Myometrial cell (primary cell): ENCODE results near the gene SCUBE2.

- RAMPAGE, long total RNA: no peak
Measured at GRCh38 chr11:6500716-6501301, 3.7 kb downstream of the DNHD1 start.

- RAMPAGE, long total RNA: no peak
Measured at GRCh38 chr11:6567041-6567540, 36.3 kb downstream of the RRP8 start.

DNA sequence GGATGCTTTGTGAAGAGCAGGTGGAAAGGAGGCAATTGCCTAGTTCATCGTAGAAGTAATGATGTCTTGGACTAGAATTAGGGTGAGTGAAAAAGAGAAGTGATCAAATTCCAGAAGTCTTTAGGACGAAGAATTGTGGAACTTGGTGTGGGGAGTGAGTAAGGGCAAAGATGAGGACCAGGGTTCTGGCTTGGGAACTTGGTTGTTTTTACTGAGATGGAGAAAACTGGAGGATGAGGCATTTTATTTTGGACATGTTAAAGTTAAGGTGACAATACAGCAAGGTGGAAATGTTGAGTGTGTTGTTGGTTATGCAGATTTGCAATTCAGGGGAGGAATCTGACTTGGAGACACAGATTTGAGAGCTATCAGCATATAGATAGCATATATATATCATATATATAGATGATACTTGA lies 1.3 kb downstream of the ILK start:
- RAMPAGE, long total RNA: no peak

DNA sequence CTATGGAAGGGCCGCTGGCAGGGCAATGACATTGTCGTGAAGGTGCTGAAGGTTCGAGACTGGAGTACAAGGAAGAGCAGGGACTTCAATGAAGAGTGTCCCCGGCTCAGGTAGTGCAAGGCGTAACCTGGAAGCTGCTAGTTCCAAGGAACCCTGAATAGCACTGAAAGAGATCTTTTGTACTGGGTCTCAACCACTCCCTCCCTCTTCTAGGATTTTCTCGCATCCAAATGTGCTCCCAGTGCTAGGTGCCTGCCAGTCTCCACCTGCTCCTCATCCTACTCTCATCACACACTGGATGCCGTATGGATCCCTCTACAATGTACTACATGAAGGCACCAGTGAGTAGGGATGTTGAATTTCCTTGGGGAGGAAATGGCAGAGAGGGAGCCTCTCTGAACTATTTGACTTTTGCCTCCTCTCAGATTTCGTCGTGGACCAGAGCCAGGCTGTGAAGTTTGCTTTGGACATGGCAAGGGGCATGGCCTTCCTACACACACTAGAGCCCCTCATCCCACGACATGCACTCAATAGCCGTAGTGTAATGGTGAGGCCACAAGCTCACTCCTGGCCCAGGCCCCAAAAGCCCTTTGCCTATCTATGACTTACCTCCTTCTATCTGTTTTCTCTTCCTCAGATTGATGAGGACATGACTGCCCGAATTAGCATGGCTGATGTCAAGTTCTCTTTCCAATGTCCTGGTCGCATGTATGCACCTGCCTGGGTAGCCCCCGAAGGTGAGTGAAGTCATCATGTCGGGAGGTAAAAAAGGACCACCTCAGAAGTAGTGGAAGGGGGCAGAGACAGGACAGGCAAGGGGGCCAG lies 2.5 kb downstream of the TAF10 start:
- RAMPAGE, long total RNA: no peak

DNA sequence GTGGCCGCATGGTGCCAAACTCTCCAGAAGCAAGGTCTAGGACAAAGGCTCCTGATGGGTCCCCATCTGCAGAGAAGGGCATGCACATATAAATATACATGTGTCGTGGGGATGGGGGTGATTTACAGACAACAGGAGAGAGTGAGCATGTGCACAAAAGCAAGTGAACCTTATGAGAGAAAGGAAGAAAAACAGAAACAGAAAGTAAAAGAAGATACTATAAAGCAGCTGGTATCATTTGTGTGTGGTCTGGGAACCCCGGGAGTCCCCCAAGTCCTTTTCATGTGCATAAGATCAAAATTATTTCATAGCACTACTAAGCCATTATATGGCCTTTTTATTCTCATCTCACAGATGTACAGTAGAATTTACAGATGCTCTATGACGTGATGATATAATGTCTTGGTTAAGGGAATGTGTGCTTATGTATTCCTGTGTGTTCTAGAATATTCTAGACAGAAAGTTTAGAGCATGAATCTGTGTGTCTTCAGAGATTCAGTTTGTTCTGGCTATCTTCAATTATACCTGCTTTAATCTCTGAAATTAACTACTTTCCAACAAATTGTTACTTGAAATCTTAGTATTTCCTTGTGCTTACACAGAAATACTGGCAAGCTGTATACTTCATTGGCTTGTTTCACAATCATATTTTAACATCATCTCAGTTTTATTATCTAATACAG lies 8.5 kb upstream of the TPP1 start:
- RAMPAGE, long total RNA: no peak

GRCh38 chr11:6646588-6647890 lies 8.6 kb downstream of the DCHS1 start:
- RAMPAGE, long total RNA: no peak

GRCh38 chr11:6690743-6691227 lies 7.6 kb upstream of the MRPL17 start:
- RAMPAGE, long total RNA: no peak

DNA sequence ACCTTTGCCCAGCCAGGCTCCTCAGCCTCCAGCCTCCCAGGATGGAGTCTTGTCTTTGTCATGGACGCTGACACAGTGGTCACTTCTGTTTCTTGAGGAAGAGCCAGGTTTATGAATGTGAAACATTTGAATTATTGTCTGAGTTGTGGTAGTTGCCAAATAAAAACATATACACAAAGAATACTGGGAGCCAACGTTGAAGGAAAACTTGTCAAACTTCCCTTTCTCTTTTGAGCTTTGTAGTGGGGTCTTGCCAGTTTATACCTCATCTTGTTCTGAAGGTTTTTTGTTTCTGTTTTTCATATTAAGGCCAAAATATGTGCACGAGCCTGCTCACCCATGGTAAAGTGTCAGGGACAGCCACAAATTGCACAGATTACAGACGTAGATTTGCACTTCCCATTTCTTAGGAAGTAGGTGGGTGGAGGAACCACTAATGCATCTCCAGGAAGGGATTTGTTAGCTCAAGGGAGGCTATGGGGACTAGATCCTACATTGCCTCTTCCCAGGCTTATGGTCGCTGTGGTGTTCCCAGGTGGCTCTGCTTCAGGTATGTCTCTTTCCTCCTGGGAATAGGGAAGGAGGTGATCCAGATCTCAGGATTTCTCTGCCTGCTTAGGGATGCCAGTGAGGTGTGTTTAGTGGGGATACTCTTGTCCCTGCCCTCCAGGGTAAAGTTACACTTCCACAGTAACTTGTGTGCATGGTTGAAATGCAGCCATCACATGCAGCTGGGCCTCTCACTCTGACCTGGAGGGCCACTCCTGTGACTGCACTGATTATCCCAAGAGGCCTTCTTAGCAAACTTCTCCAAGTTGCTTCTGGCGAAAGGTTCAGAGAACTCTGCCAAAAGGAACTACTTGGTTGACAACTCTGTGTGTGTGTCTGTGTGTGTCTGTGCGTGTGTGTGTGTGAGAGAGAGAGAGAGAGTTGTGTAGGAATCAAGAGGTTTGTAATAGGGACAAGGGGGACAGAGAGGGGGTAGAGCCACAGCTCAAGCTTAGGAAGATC lies 9.7 kb downstream of the PPFIBP2 start:
- RAMPAGE, long total RNA: no peak

GRCh38 chr11:7525424-7525848 lies 11.6 kb downstream of the PPFIBP2 start:
- RAMPAGE, long total RNA: no peak

- RAMPAGE, long total RNA: no peak
Measured at GRCh38 chr11:7604749-7605146, 68.6 kb downstream of the CYB5R2 start.

- RAMPAGE, long total RNA: no peak
Measured at GRCh38 chr11:8092657-8093082, 11.7 kb downstream of the TUB start.

GRCh38 chr11:8234523-8234866 lies 29.2 kb downstream of the LMO1 start:
- RAMPAGE, long total RNA: no peak

GRCh38 chr11:8651906-8652675 lies 30.4 kb downstream of the TRIM66 start:
- RAMPAGE, long total RNA: no peak

- RAMPAGE, long total RNA: no peak
Measured at GRCh38 chr11:8658170-8659073, 24.0 kb downstream of the TRIM66 start.

GRCh38 chr11:8688621-8689642 lies 6.3 kb downstream of the RPL27A start:
- RAMPAGE, long total RNA: no peak

DNA sequence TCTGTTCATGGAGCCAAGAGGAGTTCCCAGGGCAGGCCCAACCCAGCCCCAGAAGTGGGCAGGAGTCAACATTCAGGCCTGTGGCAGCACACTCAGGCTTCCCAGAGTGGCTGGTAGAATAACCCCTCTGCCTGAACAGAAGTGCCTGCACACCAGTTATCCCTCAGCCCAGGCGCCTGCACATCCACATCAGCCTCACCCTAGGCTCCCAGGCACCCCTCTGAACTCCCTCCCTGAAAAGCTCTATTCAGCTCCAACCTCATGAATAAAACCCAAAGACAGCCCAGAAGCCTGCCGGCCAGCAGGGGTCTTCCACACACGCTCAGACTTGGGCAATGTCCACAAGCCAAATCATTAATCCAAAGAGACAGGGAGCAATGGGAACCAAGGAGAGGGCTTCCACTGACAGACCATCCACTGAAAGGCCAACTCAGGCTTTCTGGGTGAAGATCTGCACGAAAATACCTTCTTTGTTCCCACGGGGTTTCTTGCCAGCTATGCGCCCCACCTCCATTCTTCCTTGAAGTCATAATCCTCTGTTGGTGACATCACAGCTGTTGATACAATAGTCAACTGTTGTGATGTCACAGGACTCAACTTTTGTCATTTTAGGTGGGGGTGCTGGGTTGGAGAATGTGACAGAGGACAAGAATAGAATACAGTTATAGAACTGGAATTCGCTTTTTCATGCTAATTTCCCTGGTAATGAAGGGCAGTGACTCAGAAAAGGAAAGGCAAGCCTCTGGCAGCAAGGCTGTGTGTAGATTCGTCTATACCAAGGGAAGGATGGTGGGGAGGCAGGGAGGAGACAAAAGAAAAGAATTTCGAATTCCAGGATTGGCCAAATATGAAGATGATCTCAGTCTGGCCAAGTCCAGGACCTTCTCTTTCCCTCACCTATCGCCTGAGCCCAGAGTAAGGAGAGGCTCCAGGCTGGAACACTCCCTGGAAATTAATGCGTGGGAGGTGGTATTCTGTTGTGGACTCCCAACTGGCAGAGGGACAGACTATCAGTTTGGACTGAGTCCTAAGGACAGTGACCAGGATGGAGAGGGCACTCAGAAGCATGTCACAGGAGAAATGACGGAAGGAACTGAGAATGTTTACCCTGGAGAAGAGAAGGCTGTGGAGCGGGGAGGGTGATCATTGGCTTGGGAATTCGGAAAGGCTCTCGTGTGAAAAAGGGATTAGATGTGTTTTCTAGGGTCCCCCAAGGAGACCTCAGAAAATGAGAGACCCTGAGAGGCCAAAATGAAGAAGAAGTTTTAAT lies 43.9 kb downstream of the DENND2B start:
- RAMPAGE, long total RNA: no peak

DNA sequence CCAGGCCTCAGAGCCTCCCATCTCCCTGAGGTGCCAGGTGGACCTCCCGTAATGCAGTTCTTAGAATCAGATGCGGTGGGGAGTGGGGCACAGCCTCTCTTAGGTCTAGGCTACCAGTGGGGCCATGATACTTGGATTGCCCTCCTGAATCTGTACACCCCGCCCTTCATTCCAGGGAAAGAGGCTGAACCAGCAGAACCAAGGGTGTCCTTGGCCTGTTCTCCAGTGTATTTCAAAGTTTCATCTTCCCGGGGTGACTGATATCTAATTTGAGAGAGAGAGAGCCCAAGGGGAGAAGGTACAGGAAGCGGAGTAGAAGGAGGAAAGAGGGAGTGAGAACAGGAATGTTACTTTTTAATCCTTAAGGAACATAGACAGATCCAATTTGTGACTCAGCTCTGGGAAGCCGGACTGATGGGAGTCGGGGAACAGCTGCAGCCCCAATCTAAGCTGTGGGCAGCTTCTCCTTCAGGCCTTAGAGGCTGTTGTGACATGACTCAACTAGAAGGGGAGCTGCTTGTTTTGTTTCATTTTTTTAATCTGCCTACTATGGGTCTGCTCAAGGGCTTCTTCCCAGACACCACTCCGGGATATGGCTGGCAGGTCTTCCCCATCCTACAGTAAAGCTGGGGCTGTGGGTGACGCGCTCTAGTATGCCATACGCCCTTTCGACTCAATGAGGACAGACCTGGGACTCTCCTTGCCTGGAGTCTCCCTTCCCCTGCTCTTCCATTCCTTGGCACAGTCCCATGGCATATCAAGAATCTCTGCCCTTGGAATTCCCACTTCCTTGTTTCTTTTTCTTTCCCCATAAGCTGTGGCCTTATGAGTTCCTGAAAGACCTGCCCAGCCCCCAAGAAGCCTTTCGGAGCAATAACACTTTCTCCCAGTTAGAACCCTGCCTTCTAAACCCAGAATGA lies 2.9 kb downstream of the DENND2B start:
- RAMPAGE, long total RNA: no peak

DNA sequence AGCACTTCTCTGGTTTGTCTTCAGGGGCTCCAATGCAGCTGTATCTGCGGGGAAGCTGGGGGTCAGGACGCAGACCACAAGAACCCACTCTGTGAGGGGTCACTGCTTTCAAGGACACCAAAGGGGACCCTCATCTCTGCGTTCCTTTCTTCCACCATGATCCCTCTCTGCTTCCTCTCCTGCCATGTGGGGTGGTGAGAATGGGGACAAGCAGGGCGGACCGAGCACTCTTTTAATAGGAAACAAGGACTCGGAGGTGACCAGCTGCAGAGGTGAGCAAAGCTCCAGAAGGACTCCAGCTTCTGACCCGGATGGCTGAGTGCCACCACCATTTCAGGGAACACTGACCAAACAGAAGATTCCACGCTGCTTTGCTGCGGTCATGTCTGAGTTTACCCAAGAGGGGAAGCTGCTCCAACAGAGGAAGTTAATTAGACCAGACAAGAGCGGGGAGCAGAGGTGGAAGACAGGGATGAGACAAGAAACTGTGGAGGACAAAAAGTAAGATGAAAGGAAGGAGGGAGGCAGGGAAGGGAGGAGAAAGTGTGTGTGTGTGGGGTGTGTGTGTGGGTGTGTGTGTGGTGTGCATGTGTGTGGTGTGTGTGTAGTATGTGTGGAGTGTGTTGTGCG lies 18.0 kb upstream of the DENND2B start:
- RAMPAGE, long total RNA: no peak

- RAMPAGE, long total RNA: no peak
Measured at GRCh38 chr11:9090609-9092069, at the start of gene SCUBE2. Gene SCUBE2 (minus strand): TSS chr11:9091599.

- RAMPAGE, long total RNA: no peak
Measured at GRCh38 chr11:9160649-9161077, 69.3 kb upstream of the SCUBE2 start.